NB4 (cell line): ENCODE measurements around a stretch of chr16.

- RRBS: no CpG with 5 or more reads among the region's 6 CpGs
Observed at GRCh38 chr16:22207480-22207753, 1.3 kb downstream of the EEF2K start.

DNA sequence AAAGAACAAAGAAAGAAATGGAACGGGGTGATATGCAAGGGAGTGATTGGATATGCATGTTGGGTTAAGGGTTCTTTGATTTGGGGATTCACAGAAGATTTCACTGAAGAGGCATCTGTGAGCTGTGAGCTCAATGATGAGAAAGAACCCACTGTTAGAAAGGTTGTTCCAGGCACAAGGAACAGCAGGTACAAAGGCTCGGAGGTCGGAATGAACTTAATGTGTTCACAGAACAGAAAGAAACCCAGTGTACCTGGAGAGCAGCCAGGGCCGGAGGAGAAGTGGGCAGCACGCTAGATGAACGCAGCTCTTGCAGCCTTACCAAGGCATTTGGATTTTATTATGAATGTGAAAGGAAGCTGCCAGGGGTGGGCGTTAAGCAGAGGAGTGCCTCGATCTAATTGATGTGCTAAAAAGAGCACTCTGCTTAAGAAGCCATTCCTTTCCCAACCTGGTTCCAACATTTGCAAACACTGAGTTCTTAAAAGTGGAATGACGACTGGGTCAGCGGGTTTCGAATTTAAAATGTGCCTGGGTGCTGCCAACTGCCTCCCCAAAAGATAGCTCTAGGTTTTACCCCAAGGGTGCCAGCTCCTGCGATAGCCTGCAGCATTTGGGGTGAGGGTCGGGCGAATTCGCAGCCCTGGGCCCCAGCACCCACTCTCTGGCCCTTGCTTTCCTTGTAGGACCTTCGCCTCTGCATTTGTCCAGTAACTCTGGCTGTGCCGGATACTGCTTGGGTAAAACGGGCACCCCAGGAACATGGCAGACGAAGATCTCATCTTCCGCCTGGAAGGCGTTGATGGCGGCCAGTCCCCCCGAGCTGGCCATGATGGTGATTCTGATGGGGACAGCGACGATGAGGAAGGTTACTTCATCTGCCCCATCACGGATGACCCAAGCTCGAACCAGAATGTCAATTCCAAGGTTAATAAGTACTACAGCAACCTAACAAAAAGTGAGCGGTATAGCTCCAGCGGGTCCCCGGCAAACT is 19.2 kb downstream of the EEF2K start:
- RRBS: no CpG with 5 or more reads among the region's 30 CpGs

DNA sequence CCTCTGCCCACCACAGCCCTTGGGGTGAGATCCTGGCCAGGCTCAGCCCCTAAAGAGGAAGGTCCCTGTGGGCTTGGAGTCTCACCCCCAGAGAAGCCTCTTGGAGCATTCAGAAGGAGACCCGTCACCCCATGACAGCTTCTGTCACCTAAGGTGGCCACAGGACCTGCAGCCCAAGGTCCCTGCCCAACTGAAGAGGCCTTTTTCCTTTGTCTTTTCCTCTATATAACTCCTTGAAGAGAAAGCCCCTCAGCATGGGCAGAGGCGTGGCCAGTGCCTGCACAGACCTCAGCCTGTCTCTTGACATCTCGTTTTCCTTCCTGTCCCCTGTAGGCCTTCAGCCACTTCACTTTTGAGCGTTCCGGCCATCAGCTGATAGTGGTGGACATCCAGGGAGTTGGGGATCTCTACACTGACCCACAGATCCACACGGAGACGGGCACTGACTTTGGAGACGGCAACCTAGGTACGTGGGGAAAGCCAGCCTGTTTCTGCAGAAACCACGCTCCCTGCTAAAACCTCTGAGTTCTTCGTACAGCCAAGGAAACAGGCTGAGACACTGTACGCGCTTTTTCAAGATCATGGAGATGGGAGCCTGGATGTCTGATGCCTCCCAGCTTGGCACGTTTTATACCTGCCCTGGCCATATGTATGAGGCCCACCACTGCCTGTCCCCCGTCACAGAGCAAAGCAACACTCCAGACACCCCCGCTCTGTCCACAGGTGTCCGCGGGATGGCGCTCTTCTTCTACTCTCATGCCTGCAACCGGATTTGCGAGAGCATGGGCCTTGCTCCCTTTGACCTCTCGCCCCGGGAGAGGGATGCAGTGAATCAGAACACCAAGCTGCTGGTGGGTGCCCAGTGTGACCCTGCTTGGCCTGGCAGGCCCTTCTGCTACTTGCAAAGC is 40.0 kb upstream of the POLR3E start:
- RRBS: no CpG with 5 or more reads among the region's 23 CpGs

- RRBS: no CpG with 5 or more reads among the region's 6 CpGs
Observed at GRCh38 chr16:22285519-22286017, 11.6 kb upstream of the POLR3E start.

DNA sequence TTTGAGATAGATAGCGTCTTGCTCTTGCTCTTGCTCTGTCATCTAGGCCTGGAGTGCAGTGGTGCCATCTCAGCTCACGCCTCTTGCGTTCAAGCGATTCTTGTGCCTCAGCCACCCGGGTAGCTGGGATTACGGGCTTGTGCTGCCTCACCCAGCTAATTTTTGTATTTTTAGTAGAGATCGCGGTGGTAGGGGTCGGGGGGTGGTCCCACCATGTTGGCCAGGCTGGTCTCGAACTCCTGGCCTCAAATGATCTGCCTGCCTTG is 32.8 kb downstream of the POLR3E start:
- RRBS: no CpG with 5 or more reads among the region's 10 CpGs

GRCh38 chr16:22353184-22353968 is 21.0 kb downstream of the CDR2 start:
- RRBS: no CpG with 5 or more reads among the region's 4 CpGs

DNA sequence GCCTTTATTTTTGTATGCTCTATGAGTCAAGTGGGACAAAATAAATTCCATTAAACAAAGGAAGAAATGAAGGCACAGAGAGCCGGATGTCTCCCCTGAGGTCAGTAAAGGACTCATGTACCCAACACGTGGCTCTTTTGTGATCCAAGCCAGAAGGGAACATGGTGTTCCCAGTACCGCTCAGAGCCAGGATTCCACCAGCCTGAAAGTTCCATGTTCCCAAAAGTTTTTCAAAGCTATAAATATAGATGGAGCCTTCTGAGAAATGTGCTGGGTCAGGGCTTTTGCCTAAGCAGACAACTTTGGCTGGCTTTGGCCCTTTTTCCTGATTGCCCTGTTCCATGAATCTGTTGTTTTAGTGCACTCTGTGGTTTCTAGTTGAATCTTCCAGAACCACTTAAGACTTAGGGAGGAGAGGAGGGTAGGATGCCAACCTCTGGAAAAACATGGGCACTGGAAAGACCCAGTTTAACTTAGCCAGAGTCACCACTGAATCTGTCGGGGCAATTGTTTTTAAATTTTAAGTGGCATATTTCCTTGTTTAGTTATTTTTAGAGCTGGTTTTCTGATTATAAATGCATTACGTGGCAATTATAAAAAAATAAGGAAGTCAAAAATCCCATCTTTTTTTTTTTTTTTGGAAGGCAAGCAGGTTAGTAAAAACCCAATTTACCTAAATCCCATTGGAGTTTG is 128.4 kb upstream of the HS3ST2 start:
- RRBS: no CpG with 5 or more reads among the region's 5 CpGs

- RRBS: no CpG with 5 or more reads among the region's 12 CpGs
Observed at GRCh38 chr16:23058238-23058624, 91.0 kb downstream of the USP31 start.

DNA sequence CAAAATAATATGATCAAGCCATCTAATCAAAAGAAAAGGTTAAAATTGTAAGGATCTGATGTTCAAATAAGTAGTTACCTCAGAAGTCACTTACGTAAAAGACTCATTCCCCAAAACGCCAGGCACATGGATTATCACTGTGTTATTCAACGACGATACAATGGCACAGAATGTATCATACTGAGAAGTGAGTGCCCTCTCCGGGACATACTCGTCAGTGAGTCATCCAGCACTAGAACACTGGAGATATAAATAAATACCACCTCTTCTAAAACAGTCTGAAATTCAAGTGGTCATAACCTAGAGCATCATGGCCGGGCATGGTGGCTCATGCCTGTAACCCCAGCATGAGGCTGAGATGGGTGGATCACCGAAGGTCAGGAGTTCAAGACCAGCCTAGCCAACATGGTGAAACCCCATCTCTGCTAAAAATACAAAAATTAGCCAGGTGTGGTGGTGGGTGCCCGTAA is 24.9 kb downstream of the USP31 start:
- RRBS: no CpG with 5 or more reads among the region's 9 CpGs

DNA sequence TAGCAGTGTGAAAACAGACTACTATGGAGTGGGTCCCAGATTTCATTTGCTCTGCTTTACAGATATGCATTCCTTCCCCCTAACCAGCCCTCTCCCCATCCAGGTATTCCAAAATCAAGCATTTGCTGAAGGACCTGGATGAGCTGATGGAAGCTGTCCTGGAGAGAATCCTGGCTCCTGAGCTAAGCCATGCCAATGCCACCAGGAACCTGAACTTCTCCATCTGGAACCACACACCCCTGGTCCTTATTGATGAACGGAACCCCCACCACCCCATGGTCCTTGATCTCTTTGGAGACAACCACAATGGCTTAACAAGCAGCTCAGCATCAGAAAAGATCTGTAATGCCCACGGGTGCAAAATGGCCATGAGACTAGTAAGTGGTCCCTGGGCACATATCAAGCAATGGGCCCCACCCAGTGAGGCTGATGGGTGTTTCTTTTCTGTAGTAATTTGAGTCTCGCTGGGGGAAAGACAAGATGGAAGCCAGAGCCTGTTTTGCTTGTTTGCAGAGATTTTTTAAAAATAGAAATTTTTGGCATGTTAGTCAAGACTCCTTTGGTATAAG is 50.7 kb downstream of the SCNN1B start:
- RRBS: no CpG with 5 or more reads among the region's 3 CpGs

GRCh38 chr16:24729996-24730520 is 607 bp downstream of the TNRC6A start:
- RRBS: 1% methylated on average over 22 of the region's 48 CpGs

- RRBS: 4% methylated on average over 3 of the region's 35 CpGs
Observed at GRCh38 chr16:25106185-25107020, 5.1 kb upstream of the LCMT1 start.

- RRBS: no CpG with 5 or more reads among the region's 7 CpGs
Observed at GRCh38 chr16:27174720-27175263, 28.5 kb upstream of the KDM8 start.

DNA sequence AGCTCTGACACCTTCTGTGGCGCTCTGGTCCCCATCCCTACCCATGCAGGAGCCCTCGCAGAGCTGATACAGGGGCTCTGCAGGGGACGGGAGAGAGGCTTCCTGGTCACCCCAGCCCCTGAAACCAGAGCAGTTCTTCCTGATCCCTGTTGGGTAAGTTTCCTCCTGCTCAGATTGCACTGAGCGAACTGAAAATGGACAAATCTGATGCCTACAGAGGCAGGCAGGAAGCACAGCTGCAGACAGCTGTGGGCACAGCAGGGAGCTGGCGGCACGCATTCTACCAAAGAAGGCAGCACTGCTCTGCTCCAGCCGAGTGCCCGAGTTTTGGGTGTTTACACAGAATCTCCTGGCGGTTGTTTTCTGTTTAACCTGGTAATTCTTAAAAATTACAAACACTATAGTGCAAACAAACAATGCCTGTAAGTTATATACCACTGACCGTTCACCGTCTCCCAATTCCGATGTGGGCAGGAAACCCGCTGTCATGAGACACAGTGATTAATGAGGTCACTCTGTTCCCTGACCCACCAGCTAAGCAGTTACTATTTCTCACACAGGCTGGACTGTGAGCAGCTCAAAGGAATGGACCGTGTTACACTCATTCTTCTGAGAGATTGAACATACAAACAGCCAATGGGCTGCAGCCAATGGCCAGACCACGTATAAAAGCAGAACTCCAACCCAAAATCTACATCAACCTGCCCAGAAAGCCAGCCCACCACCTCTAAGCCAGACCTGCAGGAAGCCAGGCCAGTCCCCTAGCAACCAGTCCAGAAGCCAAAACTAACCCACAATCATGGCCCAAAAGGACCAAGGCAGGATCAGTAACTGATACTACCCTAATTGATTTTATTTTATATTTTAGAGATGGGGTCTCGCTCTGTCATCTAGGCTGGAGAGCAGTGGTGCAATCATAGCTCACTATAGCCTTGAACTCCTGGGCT is 25.5 kb downstream of the NSMCE1 start:
- RRBS: no CpG with 5 or more reads among the region's 16 CpGs

DNA sequence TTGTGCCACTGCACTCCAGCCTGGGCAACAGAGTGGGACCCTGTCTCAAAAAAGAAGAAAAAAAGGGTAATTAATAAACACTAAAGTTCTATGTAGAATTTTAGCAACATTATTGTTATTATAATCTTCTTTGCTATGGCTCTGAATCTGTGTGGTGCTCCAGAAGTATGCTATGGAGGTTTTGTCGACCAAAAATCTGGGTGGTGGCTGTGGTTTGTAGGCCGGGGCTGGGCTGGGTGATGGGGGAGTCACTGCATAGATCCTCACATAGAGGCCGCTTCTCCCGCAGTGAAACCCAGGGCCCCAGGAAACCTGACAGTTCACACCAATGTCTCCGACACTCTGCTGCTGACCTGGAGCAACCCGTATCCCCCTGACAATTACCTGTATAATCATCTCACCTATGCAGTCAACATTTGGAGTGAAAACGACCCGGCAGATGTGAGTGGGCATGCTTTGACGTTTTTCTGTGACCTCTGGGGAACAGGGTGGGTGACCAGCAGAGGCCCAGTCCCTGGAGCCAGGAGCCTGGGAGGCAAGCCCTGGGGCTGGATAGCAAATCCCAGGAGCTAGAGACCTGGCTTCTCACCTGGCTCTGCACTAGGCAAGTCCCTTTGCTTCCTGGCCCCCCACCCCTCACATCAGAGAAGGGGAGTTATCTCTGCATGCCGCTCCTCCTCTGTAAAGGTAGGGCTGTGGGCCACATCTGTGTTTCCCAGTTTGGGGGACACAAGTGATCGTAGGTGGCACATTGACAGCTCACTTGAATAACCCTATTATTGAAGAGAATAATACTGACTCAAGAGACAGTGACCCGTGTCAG is 32.6 kb downstream of the IL4R start:
- RRBS: no CpG with 5 or more reads among the region's 12 CpGs

- RRBS: no CpG with 5 or more reads among the region's 4 CpGs
Observed at GRCh38 chr16:27366348-27366750, 35.6 kb upstream of the IL21R start.

DNA sequence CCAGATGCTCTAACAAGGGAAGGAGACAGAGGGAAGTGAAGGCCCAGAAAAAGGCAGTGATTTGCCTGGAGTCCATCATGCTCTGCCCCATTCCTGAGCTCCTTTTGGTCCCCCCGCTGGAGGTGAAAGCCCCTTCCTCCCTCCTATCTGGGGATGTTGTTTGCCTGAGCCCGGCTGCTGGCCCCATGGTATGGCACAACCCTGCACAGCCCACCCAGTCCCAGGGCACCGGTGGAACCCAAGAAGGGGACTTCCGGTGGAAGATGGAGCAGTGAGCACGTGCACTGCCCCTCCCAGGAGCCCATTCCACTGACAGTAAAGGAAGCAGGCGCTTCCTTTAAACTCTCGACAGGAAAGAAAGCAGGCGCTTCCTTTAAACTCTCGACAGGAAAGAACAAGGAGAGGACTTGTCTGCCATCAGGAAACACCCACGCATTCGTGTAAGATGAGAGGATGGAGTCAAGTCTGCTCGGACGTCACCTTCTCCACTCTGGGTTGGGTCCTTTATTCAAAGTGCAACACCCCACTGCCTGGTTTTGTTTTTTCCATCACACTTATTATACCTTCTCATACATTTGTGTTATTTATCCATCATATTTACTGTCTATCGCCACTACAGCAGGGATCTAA is 53.7 kb downstream of the IL21R start:
- RRBS: 16% methylated on average over 2 of the region's 14 CpGs

GRCh38 chr16:27516388-27516590 is 33.4 kb downstream of the GTF3C1 start:
- RRBS: 92% methylated on average over 4 of the region's 6 CpGs

DNA sequence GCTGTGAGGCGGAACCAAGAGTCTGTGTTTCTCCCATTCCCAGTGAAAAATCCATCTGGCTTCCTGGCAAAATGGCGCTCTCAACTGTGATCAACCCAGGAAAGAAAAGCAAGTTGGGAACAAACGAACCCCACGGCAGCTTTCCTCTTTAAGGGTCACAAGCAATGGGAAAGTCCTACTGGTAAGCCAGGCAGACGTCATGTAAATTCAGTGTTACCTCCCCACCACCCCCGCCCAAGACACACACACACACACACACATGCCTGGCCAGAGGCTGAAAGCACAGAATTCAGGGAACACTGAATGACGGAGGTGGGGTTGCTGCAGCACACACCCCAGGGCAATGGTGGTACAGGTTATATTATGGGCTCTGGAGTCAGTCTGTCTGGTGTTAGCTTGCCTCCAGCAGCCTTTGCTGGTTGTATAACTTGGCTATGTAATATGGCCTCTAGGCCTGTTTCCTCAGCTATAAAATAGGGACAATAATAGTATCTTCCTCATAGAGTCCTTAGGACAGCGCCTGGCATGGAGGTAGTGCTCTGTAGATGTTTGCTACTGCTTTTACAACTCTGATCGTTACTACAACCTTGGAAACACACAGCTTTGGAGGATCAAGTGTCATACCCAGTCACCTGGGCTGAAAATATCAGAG is 31.6 kb downstream of the GTF3C1 start:
- RRBS: no CpG with 5 or more reads among the region's 9 CpGs

DNA sequence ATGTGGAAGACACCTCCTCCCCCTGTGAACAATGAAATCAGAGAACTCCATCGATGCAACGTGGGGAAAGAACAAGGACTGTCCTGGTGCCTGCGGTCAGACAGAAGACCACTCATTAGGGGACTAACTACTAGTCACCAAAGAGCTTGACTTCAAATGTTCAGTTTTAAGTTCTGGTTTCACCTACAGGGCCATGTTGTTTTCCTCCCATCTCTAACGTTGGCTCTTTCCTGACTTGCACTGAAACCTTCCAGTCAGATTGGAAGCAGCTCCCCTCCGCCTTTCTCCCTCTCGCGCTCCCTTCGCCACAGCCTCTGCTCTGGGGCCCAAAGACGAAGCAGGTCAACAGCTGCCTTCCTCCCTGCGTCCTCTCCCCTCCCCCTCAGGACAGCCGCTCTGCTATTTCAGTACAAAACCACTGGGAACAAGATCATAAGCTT is 17.4 kb downstream of the GTF3C1 start:
- RRBS: no CpG with 5 or more reads among the region's 11 CpGs